Skeletal muscle satellite cell (primary cell): ENCODE measurements around the gene TAS1R3.

- CAGE, long polyA plus RNA: no peak
Observed at GRCh38 chr1:115558-115856, 50.3 kb downstream of the OR4F5 start.

DNA sequence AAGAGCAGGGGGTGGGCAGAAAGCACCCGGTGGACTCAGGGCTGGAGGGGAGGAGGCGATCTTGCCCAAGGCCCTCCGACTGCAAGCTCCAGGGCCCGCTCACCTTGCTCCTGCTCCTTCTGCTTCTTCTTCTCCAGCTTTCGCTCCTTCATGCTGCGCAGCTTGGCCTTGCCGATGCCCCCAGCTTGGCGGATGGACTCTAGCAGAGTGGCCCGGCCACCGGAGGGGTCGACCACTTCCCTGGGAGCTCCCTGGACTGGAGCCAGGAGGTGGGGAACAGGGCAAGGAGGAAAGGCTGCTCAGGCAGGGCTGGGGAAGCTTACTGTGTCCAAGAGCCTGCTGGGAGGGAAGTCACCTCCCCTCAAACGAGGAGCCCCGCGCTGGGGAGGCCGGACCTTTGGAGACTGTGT lies 121.0 kb downstream of the OR4F5 start:
- CAGE, long polyA plus RNA: no peak

- CAGE, long polyA plus RNA: no peak
Observed at GRCh38 chr1:788485-789269, 102.2 kb upstream of the OR4F16 start.

DNA sequence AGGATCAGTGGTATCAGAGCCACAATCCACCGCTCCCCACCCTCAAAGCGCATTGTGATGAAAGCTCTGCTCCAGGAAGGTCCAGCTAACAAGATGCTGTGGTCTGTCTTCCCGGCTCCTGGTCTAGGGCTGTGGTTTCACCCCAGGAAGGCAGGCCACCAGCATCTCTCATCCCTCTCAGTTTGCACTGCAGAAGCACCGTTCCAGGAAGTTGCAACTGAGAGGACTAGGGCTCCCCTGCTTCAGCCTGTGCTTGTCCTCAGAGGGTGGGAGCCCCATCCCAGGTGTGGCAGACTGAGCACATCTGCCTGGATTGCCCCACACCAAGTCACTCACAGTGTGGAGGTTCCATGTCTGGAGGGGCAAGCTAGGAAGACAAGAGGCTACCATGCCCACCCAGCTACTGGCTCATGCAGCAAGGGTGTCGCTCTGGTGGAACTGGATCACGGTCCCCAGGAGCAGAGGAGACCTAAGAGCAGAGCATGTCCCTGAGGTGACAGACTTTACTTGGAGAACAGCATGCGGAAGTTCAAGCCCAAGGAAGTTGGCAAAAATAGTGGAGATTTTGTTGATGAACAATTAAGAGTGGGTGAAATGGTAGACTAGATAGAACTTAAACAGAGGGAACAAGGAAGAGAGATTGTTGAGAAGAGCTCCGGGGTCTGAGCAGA lies 85.9 kb upstream of the SAMD11 start:
- CAGE, long polyA plus RNA: no peak

DNA sequence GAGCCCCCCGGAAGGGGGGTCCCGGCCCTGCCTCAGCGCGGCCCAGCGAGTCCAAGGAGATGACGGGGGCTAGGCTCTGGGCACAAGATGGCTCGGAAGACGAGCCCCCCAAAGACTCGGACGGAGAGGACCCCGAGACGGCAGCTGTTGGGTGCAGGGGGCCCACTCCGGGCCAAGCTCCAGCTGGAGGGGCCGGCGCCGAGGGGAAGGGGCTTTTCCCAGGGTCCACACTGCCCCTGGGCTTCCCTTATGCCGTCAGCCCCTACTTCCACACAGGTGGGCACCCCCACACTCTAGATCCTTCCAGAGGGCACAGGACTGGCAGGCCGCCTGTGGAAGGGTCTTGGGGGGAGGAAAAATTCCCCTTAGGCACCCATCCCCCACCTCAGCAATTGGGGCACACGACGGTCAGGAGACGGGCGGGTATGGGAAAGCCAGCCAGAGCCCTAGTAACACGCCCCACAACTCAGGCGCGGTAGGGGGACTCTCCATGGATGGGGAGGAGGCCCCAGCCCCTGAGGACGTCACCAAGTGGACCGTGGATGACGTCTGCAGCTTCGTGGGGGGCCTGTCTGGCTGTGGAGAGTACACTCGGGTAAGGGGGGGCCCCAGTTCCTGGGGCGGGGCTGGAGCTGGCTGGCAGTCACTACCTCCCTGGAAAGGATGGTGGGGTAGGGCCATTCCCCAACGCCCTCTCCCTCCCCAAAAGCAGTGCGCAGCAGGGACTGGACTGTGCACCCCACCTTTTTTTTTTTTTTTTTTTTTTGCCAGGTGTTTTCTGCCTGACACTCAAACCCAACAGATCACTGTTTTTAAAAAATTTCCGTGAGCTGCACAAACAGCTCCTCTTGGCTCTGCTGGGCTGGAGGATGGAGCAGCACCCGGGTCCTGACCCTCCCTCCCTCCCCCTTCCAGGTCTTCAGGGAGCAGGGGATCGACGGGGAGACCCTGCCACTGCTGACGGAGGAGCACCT lies 16.0 kb downstream of the NOC2L start:
- CAGE, long polyA plus RNA: no peak

- CAGE, long polyA plus RNA: no peak
Observed at GRCh38 chr1:999287-999915, 496 bp downstream of the HES4 start.

DNA sequence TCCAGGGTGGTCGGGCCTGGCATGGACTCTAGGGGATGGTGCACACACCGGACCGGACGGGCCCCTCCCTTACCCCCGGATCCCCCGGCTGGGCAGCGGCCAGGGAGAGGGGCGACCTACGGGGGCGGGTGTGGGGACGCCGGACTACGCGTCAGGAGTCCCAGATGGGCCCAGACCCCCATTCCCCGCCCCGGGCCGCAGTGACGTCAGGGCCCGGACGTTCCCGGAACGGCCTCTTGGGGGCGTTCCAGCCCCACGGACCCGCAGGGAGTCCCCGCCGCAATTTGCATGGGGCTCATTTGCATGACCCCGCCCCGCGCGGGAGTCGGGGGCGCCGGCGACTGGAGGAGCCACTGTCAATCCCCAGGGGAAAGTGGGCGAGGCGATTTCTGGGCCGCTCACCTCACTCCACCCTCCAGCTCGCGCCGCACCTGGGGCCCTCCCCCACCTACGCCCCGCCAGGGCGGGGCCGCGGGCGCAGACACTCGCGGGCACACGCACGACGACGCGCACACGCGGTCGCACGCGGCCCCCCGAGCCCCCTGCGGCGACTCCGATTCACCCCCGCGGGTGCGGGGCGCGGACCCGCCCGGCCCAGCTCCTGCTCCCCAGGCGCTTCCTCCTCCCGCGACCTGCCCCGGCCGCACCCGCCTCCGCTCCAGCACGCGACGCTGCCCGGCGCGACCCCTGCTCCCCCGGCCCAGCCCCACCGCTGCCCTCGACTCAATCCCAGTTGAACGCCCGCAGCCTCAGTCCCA lies 13.1 kb downstream of the AGRN start:
- CAGE, long polyA plus RNA: no peak

DNA sequence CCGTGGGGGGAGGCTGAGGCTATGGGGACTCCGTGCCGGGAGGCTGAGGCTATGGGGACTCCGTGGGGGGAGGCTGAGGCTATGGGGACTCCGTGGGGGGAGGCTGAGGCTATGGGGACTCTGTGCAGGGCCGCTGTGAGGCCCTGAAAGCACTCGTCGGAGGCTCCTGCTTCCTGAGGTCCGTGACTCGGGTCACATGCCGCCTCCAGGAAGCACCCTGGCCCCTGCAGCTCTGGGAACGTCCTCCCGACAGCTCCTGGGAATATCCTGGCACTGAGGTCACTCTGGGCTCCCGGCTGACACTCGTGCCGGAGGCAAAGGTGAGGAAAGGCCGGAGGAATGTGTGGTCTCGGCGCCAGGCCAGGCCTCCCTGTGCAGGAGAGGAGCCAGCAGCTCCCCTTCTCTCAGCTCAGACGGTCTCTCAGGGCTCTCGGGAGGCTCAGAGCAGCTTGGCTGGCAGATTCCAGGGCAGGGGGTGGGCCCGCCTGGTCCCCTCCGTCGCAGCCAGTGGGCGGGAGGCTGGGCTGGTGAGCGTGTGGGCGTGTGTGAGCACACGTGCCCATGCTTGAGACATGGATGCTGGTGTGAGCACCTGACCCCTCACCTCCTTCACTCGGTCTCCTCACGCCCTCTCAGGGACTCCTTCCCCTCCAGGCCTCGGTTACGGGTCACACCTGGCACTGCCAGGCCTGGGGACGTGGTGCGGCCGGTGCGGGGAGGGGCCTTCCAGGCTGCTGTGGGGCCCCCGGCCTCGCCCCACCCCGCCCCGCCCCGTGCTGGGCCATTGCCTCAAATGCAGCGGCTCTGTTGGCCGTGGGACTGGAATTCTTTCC lies 5.4 kb upstream of the RNF223 start:
- CAGE, long polyA plus RNA: no peak

- CAGE, long polyA plus RNA: no peak
Observed at GRCh38 chr1:1136912-1137962, 21.3 kb upstream of the C1orf159 start.

- CAGE, long polyA plus RNA: no peak
Observed at GRCh38 chr1:1167695-1168298, 5.9 kb upstream of the TTLL10 start.

GRCh38 chr1:1250802-1251258 lies 4.3 kb upstream of the C1QTNF12 start:
- CAGE, long polyA plus RNA: no peak

DNA sequence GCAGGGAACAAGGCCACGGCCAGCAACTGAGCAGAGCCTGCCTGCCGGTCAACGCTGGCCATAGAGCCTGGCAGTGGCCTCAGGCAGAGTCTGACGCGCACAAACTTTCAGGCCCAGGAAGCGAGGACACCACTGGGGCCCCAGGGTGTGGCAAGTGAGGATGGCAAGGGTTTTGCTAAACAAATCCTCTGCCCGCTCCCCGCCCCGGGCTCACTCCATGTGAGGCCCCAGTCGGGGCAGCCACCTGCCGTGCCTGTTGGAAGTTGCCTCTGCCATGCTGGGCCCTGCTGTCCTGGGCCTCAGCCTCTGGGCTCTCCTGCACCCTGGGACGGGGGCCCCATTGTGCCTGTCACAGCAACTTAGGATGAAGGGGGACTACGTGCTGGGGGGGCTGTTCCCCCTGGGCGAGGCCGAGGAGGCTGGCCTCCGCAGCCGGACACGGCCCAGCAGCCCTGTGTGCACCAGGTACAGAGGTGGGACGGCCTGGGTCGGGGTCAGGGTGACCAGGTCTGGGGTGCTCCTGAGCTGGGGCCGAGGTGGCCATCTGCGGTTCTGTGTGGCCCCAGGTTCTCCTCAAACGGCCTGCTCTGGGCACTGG lies at the start of gene TAS1R3:
TSS of gene TAS1R3 (plus strand) at position 209 of the 598 bp plus-strand sequence.
- CAGE, long polyA plus RNA: no peak

DNA sequence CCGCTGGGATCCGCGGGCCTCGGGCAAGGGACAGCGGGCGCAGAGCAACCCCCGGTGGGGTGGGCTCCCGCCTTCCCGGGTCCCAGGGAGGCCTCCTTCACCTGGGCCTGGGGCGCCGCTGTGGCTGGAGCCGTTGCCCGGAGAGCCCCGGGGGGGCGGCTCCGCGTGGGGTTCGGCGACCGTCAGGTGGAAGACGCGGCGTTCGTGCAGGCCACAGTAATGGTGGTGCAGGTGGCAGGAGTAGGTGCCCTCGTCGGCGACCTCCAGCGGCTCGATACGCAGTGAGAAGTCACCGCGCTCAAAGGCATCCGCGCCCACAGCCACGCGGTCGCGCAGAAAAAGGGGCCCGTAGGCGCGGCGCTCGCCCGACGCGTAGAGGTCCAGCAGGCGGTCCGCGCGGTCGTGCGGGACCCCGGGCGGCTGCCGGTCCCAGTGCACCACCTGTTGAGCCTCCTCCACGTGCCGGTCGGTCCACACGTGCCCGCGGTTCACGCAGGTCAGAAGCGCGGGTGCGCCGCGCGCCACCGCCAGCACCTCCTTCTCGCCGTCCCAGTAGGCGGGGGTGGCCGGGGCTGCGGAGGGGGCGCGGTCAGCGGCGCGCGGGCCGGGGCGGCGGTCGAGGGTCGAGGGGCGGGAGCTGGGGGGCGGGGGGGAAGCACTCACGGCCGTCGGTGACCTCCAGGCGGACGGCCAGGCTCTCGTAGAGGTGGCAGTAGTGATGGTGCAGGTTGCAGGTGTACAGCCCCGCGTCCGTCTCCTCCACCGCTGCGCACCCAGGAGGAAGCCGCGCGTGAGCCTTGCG lies 3.6 kb downstream of the MXRA8 start:
- CAGE, long polyA plus RNA: no peak

- CAGE, long polyA plus RNA: no peak
Observed at GRCh38 chr1:1387681-1388610, 11.2 kb downstream of the CCNL2 start.

DNA sequence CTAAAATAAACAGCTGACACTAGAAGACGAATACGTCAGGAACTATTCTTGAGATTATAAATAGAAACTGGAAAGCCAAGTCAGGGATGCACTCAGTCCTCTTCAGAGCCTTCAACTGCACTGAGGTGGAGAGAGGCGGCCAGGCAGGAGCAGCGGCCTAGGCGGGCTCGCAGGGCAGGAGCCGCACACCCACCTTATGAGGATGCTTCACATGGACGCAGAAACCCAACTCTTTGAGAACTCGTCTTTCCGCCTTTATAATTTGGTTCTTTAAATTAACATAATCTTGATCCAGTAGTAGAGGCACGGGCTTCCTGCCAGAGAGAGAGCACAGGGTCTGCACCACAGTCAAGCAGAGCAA lies 4.0 kb downstream of the CCNL2 start:
- CAGE, long polyA plus RNA: no peak

DNA sequence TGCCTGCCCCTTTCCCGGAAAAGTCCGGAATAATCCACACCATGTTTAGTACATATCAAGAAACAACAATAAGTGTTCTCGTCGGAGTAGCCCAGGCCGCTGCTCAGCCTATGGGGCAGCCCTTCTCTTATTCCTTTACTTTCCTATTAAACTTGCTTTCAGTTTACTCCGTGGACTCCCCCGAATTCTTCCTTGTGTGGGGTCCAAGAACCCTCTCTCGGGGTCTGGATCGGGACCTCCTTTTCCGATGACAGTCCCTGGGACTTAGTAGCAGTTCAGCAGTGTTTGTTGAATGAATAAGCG lies 2.0 kb upstream of the ANKRD65 start:
- CAGE, long polyA plus RNA: no peak

DNA sequence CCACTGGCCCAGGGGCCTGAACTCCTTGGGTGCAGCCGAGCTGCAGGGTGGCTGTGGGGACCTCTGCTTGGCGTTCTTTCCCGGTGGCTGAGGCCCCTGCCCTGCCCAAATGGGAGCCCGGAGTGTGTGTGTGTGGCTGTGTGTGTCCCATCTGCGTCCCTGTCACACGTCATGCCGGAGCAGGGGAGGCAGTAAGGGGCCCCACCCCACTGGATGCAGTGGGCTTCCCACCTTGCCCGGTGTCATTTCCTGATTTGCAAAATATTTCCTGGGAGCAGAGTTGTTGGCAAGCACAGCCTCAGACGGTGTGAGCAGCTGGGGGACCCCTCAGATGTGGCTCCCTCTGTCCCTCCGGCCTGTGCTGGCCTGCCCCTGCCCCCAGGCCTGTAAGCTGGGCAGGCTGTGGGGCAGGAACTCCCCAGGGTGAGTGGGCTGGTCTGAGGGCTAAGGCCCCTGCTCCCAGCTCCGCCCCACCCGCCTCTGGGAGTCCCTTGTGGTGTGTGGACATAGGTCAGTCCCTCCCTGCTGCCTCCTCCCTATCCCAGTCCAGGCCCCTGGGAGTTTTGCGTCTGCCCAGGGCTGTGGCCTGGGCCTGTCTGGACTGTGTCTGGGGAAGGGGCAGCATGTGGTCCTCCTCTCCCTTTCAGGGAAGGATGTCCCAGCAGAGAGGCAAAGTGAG lies 3.8 kb upstream of the VWA1 start:
- CAGE, long polyA plus RNA: no peak

GRCh38 chr1:1462162-1463192 lies 9.1 kb upstream of the ATAD3B start:
- CAGE, long polyA plus RNA: no peak

- CAGE, long polyA plus RNA: no peak
Observed at GRCh38 chr1:1522487-1523235, 10.7 kb downstream of the ATAD3A start.

DNA sequence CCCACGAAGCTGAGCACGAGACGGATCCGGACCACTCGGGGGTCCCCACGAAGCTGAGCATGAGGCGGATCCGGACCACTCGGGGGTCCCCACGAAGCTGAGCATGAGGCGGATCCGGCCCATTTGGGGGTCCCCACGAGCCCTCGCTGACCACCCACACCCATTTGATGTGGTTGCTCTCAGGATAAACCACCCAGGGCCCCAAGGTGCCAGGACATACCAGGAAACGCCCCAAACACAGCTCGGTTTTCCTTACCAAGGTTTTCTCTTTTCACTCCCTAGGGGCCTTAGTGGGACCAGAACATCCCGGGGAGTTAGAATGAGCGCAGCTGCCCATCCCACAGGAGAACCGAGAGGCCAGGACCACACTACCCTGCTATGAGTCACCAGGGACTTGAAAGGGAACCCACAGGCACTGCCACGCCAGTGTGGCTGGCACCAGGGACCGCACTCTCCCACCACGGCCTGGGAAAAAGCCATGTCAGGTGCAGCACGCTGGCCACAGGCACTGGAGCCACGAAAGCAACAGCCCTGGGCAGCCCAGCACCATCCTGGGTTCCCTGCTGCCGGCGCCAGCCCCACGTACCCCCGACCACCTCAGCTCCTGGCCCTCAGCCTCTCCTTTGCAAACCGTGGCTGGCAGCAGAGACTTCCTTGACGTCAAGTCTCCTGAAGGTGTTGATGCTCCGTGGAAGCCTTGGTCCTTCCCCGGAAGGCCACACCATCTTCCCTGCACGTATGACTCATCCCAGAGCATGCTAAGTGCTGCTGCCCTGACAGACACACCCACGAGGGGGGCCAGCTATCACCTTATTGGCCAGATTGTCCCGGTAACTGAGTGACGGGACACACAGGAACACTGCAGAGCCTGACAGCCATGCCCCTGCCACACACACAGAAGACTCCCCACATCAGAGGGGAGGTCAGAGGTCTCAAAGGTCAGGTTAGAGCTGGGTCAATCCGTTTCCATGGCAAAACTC lies 14.1 kb upstream of the TMEM240 start:
- CAGE, long polyA plus RNA: no peak